A549 (cell line): ENCODE measurements around a stretch of chr1.

DNA sequence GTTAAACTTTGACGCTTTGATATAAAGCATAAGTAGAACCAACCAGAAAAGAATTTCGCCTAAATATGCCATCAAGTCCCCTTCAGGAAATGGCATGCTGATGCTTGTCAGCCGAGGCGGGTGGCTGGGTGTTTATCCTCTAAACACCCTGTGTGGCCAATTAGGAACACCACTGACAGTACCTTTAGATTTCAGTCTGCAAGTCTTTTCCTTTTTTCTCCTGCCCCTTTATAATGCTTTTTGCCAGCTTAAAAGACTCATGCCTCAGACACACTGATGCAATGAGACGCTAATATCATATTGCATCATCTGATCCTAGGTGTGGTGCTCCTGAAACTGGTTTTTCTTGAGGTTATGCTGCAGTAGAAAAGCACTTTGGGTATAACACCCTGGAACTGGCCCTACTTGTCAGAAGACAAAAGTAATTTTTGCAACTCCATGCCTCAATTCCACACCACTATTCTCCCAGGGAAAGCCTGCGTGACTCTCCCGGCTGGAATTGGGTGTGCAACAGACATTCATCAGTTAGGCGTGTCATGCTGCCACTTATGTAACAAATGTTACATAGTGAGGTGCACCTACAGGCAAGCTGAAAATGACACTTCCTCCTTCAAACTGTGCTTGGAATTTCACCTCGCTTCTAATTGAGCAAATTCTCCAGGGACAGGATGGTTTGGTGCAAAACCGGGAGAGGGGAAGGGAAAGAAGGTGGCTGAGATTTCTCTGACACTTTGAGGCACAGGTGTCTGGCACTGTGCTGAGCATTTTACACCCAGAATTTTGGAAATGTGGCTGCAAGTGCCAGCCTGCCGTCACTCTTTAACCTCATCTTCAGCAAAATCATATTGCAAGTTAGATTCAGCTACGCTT is 2.0 kb upstream of the RCC2 start:
- PRO-cap = no peak
CAGE:
- cytosol, long polyA plus RNA = no peak
- long polyA plus RNA = no peak
- nucleus, long polyA plus RNA = no peak

DNA sequence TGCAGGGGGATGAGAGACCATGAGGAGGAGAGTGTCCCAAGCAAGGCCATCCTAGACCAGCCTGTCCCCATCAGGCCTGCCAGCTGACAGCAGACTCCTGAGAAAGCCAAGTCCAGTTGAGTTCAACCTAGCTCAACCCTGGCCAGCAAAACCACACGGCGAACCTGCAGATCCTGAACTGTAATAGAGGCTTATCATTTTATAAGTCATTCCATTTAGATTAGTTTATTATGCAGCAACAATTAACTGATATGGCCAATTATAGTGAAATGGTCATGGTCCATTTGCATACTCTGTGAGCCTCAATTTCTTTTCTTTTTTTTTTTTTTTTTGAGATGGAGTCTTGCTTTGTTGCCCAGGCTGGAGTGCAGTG is 36.3 kb upstream of the ARHGEF10L start:
- PRO-cap = no peak
CAGE:
- cytosol, long polyA plus RNA = no peak
- long polyA plus RNA = no peak
- nucleus, long polyA plus RNA = no peak

DNA sequence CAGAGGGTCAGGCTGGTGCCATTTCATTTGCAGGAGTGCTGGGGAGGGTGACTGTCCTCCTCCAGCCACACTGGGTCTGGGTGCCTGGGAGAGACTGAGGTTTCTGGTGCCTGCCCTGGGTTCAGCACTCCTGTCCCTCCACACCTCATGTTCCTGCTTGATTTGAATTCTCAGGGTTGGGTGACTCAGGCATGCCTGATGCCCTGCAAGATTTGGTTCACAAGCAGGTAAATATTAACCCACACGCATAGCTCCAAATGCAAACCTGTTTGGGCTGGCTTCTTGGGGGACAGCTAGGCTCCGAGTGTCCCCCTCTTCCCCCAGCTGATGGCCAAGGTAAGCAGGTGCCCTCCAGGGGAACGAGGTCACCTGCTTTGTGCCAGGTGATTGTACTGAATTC is 20.3 kb downstream of the ARHGEF10L start:
- PRO-cap = no peak
CAGE:
- cytosol, long polyA plus RNA = no peak
- long polyA plus RNA = no peak
- nucleus, long polyA plus RNA = no peak

- PRO-cap = no peak
CAGE:
- cytosol, long polyA plus RNA = no peak
- long polyA plus RNA = no peak
- nucleus, long polyA plus RNA = no peak
Observed at GRCh38 chr1:18481788-18482287, 1.1 kb downstream of the KLHDC7A start.

- PRO-cap = no peak
CAGE:
- cytosol, long polyA plus RNA = no peak
- long polyA plus RNA = no peak
- nucleus, long polyA plus RNA = no peak
Observed at GRCh38 chr1:18572279-18572517, 58.4 kb upstream of the PAX7 start.

- PRO-cap = no peak
CAGE:
- cytosol, long polyA plus RNA = no peak
- long polyA plus RNA = no peak
- nucleus, long polyA plus RNA = no peak
Observed at GRCh38 chr1:18705270-18705501, 74.5 kb downstream of the PAX7 start.

- PRO-cap = no peak
CAGE:
- cytosol, long polyA plus RNA = no peak
- long polyA plus RNA = no peak
- nucleus, long polyA plus RNA = no peak
Observed at GRCh38 chr1:18905600-18906424, 3.5 kb upstream of the ALDH4A1 start.

GRCh38 chr1:18906739-18907818 is 4.7 kb upstream of the ALDH4A1 start:
- PRO-cap = no peak
CAGE:
- cytosol, long polyA plus RNA = no peak
- long polyA plus RNA = no peak
- nucleus, long polyA plus RNA = no peak

DNA sequence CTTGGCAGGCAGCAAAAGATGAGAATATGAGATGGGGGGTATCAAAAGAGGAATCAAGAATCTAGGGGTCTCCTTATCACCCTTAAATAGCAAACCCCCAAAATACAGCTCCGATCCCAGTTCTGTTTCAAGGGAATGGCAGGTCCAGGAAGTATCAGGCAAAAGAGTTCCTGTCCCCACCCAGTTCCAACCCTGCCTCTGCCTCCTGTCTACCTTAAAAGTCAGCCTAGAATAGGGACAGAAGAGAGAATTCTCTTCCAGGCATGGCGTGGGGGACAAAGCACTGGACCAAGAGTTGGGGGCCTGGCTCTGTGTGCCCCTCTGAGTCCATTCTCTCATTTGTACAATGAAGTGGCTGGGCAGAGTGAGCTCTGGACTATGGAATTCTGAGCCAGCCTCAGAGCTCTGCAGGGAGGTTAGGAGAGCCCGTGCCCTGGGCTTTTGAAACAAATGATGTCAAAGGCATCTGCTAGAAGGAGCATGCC is 12.5 kb upstream of the ALDH4A1 start:
- PRO-cap = no peak
CAGE:
- cytosol, long polyA plus RNA = no peak
- long polyA plus RNA = no peak
- nucleus, long polyA plus RNA = no peak

GRCh38 chr1:18925148-18925774 is 22.9 kb upstream of the ALDH4A1 start:
- PRO-cap = no peak
CAGE:
- cytosol, long polyA plus RNA = no peak
- long polyA plus RNA = no peak
- nucleus, long polyA plus RNA = no peak

- PRO-cap = no peak
CAGE:
- cytosol, long polyA plus RNA = no peak
- long polyA plus RNA = no peak
- nucleus, long polyA plus RNA = no peak
Observed at GRCh38 chr1:18936968-18937356, 19.5 kb downstream of the IFFO2 start.

GRCh38 chr1:18948428-18949042 is 7.9 kb downstream of the IFFO2 start:
- PRO-cap = no peak
CAGE:
- cytosol, long polyA plus RNA = no peak
- long polyA plus RNA = no peak
- nucleus, long polyA plus RNA = no peak

- PRO-cap = no peak
CAGE:
- cytosol, long polyA plus RNA = no peak
- long polyA plus RNA = no peak
- nucleus, long polyA plus RNA = no peak
Observed at GRCh38 chr1:19033798-19034749, 77.6 kb upstream of the IFFO2 start.

- PRO-cap = no peak
CAGE:
- cytosol, long polyA plus RNA = no peak
- long polyA plus RNA = no peak
- nucleus, long polyA plus RNA = no peak
Observed at GRCh38 chr1:19112556-19112836, 97.6 kb downstream of the UBR4 start.

- PRO-cap = no peak
CAGE:
- cytosol, long polyA plus RNA = no peak
- long polyA plus RNA = no peak
- nucleus, long polyA plus RNA = no peak
Observed at GRCh38 chr1:19181233-19181804, 28.7 kb downstream of the UBR4 start.

DNA sequence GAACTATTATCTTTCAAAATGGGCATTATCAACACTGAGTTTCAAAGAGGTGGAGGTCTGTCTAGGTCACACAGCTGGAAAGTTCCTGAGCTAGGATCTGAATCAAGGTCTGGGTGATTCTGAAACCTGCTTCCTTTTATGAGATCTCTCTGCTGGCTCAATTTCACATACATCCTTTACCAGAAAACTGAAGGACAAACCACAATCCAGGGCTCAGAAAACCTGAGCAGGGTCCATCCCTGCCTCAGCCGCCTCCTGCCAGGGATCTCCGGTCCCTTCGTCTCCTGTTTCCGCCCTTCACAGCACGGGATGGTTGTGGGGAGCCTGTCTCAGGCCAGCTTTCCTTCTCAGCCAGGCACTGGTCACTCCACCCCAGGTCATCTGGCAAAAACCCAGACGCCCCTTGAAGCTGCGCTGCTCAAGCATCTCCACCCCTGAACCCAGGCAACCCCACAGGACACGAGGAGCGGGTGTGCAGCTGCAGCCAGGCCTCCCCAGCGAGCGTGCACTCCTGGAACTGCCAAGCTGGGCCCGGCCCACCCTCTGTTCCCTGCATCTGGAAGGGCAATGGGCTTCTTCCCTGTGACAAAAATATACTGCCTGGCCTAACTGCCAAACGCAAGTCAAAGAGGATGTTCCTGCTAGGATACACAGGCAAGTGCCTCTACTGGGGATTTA is 39.6 kb downstream of the SLC66A1 start:
- PRO-cap = no peak
CAGE:
- cytosol, long polyA plus RNA = no peak
- long polyA plus RNA = no peak
- nucleus, long polyA plus RNA = no peak

GRCh38 chr1:19370798-19371340 is 58.7 kb downstream of the SLC66A1 start:
- PRO-cap = no peak
CAGE:
- cytosol, long polyA plus RNA = no peak
- long polyA plus RNA = no peak
- nucleus, long polyA plus RNA = no peak

- PRO-cap = no peak
CAGE:
- cytosol, long polyA plus RNA = no peak
- long polyA plus RNA = no peak
- nucleus, long polyA plus RNA = no peak
Observed at GRCh38 chr1:19437562-19438439, 47.5 kb downstream of the CAPZB start.

DNA sequence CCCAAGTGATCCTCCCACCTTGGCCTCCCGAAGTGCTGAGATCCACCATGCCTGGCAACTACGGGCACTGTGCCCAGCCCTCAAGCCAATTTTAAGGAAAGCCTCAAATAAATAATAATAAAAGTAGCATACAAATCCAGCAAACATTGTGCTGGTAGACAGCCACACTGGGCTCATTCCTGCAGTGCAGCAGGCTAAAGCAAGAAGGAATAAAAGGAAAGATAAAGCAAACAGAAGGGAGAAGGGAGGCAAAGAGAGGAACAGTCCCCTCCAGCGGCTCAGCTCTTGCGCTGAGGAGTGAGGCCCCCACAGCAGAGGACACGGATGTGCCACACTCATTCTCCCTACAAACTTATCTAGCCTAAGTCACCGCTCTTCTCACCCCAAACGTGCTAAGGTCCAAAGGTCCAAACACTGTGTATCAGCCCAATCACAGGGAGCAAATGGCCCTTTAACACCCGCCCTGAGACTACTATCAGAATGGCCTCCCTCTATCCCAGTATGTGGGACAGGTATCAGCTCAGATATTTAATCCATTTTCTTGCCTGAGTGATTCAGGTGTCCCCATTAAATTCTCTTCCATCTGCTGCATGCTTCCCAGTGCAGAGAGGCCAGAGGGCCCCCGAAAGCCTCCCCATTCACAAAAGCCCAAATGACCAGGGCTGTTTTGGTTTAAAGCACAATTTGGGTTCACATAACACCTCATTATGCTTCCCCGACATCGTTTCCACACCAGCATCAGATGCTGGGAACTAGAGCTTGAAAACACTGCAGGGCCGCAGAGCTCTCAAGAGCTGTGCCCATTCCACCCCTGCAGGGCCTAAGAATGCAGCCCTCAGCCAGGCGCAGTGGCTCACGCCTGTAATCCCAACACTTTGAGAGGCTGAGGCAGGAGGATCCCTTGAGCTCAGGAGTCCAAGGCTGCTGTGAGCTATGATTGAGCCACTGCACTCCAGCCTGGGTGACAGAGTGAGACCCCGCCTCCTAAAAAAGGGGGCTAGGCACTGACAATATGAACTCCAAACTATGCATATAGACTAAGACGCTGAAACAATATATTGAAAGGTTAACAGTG is 17.9 kb downstream of the CAPZB start:
- PRO-cap = no peak
CAGE:
- cytosol, long polyA plus RNA = no peak
- long polyA plus RNA = no peak
- nucleus, long polyA plus RNA = no peak

GRCh38 chr1:19505287-19506157 is 20.2 kb upstream of the CAPZB start:
- PRO-cap = no peak
CAGE:
- cytosol, long polyA plus RNA = no peak
- long polyA plus RNA = no peak
- nucleus, long polyA plus RNA = no peak